LNCaP clone FGC (cell line): ENCODE measurements around a stretch of chr16.

DNA sequence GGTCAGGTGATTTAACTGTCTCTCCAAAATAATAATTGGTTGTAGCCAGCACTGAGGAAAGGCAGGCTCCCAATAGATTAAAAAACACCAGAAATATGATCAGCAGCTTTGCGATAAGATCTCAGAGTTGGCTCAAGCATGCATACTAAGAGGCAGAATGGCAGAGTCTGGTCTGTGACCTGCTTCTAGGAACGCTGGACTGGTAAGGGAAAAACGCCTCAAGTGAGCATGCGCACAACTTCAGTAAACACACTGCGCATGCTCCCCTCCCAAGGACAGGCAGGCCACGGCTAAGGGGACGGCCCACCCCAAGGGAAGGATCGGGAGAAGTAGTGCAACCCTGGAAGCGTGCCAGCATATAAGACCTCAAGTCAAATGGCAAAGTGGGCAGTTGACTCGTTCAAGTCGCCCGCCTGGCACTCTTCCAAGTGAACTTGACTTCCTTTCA lies 22.3 kb upstream of the PRM1 start:
- RRBS, 2 experiments, result no CpG with 5 or more reads among the region's 12 CpGs

DNA sequence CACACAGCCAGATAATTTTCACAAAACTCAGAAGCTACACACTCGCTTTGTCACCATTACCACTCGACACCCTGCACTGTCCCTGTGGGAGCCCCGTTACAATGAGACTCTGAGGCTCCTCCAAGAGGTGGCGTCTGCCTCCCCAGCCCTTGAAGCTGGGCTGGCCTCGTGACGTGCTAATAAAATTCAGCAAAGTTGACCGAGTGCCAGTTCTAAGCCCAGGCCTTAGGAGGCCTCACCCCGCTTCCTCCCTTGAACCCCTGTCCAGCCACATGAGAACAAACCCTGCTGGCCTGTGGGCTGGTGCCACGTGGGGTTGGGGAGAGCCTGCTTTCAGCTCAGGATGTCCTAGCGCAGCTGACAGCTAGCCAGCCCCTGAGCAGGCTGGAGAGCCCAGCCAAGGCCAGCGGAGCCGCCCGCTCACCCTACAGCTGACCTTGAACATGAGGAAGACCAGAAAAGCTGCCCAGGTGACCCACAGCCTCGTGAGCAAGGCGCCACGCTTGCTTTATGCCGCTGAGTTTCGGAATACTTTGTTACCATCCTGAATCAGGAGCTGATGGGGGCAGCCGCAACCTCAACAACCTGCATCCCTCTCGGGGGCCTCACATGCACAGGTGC lies 57.1 kb downstream of the RMI2 start:
- RRBS, 2 experiments, result no CpG with 5 or more reads among the region's 20 CpGs

GRCh38 chr16:11547432-11548219 lies 20.6 kb upstream of the ENSG00000188897 start:
- RRBS, 2 experiments, result no CpG with 5 or more reads among the region's 13 CpGs

GRCh38 chr16:11571394-11571958 lies 15.2 kb downstream of the LITAF start:
- RRBS, 2 experiments, result no CpG with 5 or more reads among the region's 6 CpGs

GRCh38 chr16:11576567-11577511 lies 9.9 kb downstream of the LITAF start:
- RRBS, 2 experiments, result no CpG with 5 or more reads among the region's 15 CpGs

GRCh38 chr16:11582226-11582883 lies 4.4 kb downstream of the LITAF start:
- RRBS, 2 experiments, result no CpG with 5 or more reads among the region's 7 CpGs

- RRBS, 2 experiments, result no CpG with 5 or more reads among the region's 19 CpGs
These were observed 18.1 kb upstream of the LITAF start for GRCh38 chr16:11604577-11605449.

DNA sequence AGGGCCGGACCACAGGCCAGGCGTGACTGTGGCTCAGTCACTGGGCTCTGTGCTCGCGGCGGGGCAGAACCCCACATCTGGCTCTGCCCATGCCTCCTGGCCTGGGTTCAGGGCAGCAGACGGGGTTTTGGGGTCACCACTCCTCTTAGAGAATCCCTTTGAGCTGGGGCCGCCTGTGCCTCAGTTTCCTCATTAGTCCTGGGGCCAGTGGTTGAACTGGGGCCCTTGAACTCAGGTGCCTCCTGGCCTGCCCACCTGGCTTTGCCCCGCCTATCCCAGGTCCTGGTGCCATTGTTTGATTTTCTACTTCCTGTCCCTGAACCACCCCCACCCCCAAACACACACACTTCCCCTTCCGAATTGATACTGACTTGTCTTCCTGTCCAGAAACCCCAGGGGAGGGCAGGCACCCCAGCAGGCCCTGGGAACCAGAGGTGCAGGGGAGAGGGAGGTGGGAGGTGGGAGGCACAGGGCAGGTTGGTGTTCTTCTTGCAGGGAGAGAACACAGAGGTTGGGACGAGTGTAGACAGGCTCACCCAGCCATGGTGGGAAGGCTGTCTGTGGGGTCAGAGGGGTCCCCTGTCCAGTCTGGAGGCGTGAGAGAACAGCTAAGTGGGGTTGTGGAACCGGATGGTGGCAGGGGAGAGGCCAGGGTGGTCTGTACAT lies 4.5 kb downstream of the SNN start:
- RRBS, 2 experiments, result no CpG with 5 or more reads among the region's 12 CpGs

- RRBS, 2 experiments, result no CpG with 5 or more reads among the region's 3 CpGs
These were observed 20.9 kb downstream of the SNN start for GRCh38 chr16:11688993-11689627.

- RRBS, 2 experiments, result no CpG with 5 or more reads among the region's 5 CpGs
These were observed 15.7 kb upstream of the TXNDC11 start for GRCh38 chr16:11758198-11758895.

DNA sequence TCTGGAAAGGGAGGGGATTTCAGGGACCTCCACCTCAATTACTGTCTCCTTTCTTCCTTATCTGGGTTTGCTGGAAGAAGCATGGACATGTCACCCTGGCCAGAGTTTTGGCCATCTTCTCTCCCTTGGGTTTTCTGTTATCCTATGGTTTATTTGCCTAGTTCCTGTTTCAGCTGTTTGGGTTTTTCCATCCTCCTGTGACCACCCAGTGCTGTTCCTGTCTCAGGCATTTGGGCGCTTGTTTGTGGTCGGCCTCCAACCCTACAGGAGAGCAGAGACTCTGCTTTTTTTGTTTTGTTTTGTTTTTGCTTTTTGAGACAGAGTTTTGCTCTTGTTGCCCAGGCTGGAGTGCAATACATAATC lies 3.2 kb upstream of the ZC3H7A start:
- RRBS, 2 experiments, result no CpG with 5 or more reads among the region's 2 CpGs

DNA sequence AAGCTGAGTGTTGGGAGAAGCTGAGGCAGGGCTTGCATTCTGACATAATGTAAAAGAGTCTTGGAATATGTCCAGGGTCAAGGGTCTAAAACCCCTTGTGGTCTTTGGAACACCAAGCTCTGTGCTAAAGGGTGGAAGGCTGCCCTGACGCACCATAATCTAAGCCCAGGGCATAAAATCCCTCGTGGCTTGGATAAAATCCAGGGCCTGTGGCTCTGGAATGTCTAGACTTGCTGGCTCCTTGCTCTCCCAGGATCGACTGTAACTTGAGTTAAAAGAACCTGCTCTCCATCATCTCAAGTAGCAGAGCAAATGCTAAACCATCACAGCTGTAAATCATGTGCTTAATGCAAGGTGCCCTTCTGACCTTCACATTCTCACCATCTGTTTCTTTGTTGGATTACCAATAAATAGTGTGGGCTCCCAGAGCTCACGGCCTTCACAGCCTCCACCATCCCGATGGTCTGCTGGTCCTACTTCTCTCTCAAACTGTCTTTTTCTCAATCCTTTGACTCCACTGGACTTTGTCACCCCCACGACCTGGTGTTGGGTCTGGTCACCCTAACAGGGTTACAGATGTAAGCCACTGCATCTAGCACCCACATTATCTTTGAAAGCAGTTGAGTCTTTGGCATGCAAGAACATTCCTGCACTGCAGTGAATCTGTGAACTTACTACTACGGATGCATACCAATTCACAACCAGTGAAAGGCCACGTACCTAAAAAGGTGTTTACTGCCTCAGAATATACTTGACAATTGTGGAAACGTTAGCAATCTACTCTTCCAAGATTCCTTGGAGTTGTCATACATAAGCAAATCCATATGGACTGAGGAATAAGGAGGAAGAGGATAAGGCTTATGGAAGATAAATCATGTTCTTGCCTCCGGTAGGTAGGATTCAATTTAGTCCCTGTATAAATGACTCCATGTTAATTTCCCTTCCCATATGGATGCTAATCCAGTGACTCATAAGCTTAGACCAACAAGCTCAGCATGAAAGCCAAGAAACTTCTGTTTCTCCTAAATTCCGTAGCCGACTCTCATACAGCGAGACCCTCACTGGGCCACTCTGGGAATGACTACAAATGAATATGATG lies 15.2 kb downstream of the RSL1D1 start:
- RRBS, 2 experiments, result no CpG with 5 or more reads among the region's 13 CpGs

DNA sequence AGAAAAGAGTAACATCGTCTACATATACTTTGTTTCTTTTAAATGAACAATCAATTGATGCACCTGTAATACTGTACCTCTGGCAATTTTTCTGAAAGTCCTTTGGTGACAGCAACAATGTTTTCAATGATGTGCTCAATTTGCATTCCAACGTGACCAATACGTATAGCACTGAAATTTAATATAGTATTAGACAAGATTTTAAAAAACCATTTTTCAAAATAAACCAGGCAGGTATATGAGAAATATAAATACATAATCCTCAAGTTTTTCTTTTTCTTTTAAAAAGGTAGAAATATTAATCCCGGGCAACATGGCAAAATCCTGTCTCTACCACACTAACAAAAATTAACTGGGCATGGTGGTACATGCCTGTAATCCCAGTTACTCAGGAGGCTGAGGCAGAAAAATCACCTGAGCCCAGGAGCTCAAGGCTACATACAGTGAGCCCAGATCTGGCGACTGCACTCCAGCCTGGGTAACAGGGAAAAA lies 9.5 kb downstream of the RSL1D1 start:
- RRBS, 2 experiments, result no CpG with 5 or more reads among the region's 5 CpGs

- RRBS, 2 experiments, result no CpG with 5 or more reads among the region's 5 CpGs
These were observed 19.3 kb upstream of the RSL1D1 start for GRCh38 chr16:11870384-11871296.

- RRBS, 2 experiments, result under 1 to 1% methylated on average over 47 of the region's 97 CpGs
These were observed 898 bp downstream of the GSPT1 start for GRCh38 chr16:11914528-11915588.

GRCh38 chr16:12057214-12057914 lies 80.8 kb downstream of the SNX29 start:
- RRBS, 2 experiments, result no CpG with 5 or more reads among the region's 7 CpGs

GRCh38 chr16:12062344-12063059 lies 86.0 kb downstream of the SNX29 start:
- RRBS, 2 experiments, result no CpG with 5 or more reads among the region's 10 CpGs

DNA sequence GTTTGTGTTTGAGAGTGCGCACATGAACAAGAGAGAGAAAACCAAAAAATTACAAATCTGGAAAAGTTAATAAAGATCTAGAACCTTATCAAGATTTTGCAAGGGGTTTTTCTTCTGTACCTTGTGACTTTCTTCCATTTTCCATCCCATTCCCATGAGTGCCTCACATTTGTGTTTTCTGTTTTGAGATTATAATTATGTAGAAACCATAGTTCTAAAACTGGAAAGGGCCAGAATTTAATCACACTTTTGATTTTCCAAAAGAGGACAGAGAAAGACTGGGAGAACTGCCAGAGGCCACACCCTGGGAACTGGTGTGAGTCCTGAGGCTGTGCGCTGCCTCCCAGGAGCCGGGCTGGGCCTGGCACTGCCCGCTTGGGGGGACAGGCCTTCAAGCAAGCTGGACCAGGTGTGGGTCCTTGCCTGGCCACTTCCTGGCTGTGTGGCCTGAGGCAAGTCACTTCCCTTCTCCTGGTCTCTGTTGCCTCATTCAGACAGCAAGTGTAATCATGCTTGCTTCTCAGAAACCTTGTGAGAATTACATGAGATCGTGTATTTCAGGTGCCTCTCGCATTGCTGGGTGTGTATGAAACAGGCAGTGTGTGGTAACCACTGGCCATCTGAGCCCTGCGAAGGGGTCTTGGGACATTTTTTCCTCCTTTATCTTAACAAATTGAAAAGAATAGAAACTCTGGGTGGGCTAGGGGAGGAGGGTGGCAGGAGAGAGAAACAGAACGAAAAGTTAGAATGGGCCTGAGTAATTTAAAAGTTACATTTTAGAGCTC lies 143.0 kb downstream of the SNX29 start:
- RRBS, 2 experiments, result no CpG with 5 or more reads among the region's 8 CpGs

DNA sequence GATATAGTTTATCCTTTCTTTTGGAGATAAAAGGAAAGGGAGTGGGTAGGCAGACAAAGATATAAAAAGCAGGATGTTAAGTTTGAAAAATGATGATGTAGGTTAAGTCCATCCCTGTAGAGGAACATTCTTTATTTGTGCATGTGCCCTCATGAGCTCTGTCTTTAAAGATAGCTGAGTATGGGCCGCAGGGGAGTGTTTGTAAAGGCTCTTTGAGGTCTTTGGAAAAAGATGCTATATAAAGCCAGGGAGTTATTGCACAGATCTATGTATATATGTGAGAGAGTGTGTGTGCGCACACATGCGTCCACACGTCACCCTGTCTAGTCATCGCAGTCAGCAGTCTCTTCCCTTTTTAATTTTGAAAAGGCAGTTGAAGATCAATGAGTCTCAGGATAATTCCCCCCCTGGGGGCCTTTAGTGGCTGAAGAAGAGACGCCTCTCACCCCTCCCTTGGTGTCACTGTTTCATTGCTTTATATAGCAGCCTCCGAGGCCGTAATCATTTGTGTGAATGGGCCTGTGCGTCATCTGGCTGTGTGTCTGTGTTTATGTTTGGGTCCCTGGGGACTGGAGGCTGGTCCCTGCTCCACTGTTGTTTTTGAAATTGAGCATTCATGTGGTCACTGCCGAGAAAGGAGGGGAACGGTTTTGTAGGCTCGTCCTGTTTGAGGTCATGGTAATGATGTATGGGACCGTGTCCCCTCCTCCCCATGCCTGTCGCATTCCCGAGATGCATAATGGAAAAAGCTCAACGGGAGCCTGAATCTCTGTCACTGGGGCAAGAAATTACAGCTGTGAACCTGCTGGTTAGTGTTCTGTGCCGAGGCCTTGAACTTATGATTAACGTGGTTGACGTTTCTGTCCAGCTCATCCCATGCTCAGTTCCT lies 143.8 kb downstream of the SNX29 start:
- RRBS, 2 experiments, result no CpG with 5 or more reads among the region's 19 CpGs

DNA sequence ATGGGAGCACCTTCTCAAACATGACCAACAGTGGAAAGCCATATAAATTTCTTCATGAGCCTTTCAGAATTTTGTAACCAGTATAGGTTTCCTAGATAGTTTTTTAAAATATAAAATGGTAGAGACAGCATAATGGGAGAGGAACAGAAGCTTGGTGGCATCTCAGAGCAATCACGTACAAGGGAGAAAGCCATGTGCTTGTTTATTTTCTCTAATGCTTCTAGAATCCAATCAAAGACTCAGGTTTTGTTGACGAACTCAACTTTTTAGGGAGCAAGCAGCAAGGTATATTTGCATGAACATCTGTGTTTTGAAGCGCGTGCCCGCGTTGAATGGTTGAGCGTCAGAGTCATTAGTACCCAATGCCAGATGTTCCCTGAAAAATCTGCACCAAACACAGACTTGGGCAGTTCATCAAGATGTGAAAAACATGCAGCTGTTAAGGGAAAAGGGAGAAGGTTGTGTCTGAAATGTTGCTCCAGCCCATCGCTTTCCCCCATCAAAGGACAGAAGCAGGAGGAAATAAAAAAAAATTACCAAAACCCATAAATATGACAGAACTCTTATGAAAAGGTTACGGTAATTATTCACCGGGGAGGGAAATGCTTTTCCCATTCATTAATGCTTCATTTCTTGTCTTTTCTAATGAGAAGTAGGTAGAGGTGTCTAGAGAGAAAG lies 170.4 kb downstream of the SNX29 start:
- RRBS, 2 experiments, result no CpG with 5 or more reads among the region's 10 CpGs